ENCODE measurements around a stretch of chr1.

- RRBS = 0% methylated on average over 4 of the region's 35 CpGs
CAGE:
- cytosol, long polyA plus RNA = no peak
- long polyA plus RNA = no peak
- nucleus, long polyA plus RNA = no peak
These were observed 641 bp downstream of the KIF26B start for GRCh38 chr1:245155472-245155780.

DNA sequence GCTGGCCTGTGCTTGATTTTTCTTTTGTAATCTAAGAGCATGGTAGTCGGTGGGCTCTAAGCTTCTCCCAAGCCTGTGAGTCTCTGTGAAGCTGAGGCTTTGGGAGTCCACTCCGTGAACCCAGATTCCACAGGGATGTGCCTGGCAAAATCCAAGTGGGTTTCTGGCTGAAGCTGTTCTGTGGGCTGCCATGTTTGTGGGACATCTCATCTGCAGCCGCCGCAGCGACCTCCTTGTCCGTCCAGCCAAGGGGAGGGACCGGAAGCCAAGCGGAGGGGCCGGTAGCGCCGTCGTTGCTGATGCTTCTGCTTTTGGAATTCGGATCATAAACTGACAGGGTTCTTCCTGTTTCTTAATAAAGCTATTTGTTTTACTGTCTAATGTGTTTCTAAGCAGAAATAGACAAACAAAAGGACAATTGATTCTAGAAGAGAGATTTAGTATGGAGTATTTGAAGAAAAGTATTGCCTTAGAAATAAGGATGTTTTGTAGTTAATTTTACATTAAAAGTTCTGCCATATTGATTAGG, 13.3 kb downstream of the KIF26B start:
- RRBS = no CpG with 5 or more reads among the region's 13 CpGs
CAGE:
- cytosol, long polyA plus RNA = no peak
- long polyA plus RNA = no peak
- nucleus, long polyA plus RNA = no peak

DNA sequence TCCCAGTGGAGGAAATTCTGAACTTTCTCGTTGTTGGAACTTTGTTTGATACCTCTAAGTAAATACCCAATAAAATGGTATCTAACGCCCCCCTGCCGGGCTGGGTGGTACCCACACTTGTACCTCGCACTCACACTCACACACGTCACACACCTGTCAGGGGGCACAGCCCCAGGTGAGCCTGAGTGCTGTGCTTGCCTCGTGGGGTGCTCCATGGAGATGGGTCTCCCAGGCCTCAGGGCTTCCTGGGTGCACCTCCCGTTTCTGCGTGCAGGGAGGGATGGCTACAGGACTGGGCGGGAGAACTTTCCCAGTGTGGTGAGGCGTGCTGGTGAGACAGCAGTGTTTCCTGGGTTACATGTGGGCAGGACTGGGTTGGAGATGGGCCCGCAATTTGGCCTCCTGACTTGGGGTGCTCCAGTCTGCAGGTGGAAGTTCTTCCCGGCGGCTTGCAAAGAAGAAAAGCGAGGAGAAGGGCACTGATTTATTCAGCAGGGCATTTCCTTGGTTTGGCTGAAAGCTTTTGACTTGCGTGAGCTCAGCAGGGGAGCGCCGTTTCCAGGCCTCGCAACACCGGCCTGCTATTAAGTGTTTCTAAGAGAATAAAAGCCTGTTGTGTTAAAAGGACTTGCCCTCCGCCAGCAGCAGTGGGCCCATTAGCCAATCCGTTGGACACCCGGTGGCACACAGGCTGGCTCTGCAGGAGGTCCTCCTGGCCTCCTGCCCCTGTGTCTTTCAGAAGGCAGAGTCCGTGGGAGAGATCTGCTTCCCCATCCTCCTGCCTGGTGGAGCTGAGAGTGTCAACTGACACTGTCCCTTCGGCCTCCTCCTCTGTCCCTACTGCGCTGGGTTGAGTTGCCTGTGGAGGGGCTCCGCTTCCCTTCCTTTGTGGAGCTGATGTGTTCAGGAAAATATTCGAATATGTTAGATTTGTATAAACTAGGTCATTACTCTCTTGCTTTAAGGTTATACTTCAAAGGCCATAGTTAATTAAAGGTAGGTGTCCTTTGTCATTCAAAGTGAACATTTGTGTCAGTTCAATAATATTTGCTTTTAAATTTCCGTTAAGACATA, 79.8 kb downstream of the KIF26B start:
- RRBS = 95% methylated on average over 3 of the region's 28 CpGs
CAGE:
- cytosol, long polyA plus RNA = no peak
- long polyA plus RNA = no peak
- nucleus, long polyA plus RNA = no peak

DNA sequence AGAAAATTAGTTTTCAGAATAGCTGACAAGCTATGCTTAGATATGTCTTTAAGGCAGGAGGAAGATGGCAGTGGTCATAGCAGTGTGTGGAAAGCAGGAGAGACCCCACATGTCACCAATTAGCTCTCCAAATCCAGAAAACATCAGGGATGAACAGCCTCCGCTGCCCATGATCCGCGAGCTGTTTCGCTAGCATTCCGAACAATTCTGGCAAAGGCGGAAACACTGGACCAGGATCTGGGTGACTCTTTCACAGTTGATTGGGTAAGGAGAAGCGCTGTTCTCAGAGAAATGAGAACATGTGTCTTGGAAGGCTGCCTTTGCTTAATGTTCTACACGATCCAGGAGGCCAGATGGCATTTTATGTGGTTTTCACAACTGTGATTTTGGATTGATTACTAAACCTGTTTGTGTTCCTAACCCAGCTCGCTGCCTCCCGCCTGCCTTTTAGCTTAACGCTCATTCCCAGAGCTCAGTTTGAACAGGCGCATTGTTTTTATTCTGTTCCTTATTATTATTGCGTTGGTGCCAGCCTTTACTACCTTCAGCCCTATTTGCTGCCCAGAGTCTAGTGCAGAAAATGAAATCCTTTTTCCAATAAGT, 144.0 kb downstream of the KIF26B start:
- RRBS = no CpG with 5 or more reads among the region's 13 CpGs
CAGE:
- cytosol, long polyA plus RNA = no peak
- long polyA plus RNA = no peak
- nucleus, long polyA plus RNA = no peak

DNA sequence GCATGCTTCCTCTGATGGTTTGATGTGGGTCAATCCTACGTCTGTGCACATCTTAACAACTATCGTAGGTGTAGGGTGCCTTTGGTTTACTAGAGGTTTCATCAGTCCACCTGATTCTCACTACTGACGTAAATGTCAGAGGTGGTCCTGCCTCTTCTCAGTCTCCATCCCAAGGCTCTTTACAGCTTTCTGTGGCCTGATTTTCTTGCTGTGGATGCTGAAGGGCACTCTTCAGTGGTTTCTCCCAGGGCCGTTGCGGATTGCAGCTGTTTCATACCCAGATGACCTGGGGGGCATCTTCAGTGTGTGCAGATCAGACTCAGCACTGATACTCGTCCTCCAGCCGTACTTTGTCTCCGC, 406.9 kb downstream of the KIF26B start:
- RRBS = no CpG with 5 or more reads among the region's 8 CpGs
CAGE:
- cytosol, long polyA plus RNA = no peak
- long polyA plus RNA = no peak
- nucleus, long polyA plus RNA = no peak

- RRBS = 98% methylated on average over 15 of the region's 54 CpGs
CAGE:
- cytosol, long polyA plus RNA = no peak
- long polyA plus RNA = no peak
- nucleus, long polyA plus RNA = no peak
These were observed 533.1 kb downstream of the KIF26B start for GRCh38 chr1:245687706-245688437.

- RRBS = no CpG with 5 or more reads among the region's 3 CpGs
CAGE:
- cytosol, long polyA plus RNA = no peak
- long polyA plus RNA = no peak
- nucleus, long polyA plus RNA = no peak
These were observed 656.2 kb downstream of the KIF26B start for GRCh38 chr1:245810883-245811411.

GRCh38 chr1:245984959-245985581, 522.0 kb downstream of the SMYD3 start:
- RRBS = no CpG with 5 or more reads among the region's 5 CpGs
CAGE:
- cytosol, long polyA plus RNA = no peak
- long polyA plus RNA = no peak
- nucleus, long polyA plus RNA = no peak

DNA sequence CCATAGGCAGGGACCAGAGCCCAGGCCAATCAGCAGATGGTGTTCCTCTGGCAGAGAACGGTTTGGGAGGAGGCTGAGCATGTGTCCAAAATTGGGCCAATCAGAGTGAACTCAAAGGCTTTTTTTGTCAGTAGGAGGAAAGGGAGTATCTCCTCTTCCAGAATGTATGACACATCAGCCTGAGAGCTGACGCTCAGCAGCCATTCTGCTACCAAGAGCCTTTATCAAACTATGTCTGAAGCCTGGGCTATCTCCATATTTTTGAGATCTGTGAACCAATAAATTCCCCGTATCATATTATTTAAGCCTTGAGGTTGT, 518.4 kb downstream of the SMYD3 start:
- RRBS = no CpG with 5 or more reads among the region's 3 CpGs
CAGE:
- cytosol, long polyA plus RNA = no peak
- long polyA plus RNA = no peak
- nucleus, long polyA plus RNA = no peak

DNA sequence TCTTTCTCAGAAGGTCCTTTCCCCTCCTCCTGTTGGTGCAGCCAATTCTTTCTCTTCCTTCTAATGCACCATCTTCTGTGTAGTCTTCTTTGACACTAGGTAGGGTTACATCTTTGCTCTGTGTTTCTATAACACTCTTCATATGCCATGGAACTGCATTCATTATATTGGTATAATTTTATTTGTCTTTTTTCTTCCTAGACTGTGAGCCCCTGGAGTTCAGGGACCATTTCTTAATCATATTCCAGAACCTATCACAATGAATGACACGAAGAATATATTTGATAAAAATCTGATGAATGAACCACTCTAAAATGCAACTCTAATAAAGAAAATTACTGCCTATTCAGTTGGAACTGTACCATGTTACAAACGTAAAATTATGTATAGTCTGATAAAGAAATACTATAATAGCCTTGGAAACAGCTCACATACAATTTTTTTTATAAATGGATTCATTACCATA, 398.2 kb downstream of the SMYD3 start:
- RRBS = no CpG with 5 or more reads among the region's 2 CpGs
CAGE:
- cytosol, long polyA plus RNA = no peak
- long polyA plus RNA = no peak
- nucleus, long polyA plus RNA = no peak

DNA sequence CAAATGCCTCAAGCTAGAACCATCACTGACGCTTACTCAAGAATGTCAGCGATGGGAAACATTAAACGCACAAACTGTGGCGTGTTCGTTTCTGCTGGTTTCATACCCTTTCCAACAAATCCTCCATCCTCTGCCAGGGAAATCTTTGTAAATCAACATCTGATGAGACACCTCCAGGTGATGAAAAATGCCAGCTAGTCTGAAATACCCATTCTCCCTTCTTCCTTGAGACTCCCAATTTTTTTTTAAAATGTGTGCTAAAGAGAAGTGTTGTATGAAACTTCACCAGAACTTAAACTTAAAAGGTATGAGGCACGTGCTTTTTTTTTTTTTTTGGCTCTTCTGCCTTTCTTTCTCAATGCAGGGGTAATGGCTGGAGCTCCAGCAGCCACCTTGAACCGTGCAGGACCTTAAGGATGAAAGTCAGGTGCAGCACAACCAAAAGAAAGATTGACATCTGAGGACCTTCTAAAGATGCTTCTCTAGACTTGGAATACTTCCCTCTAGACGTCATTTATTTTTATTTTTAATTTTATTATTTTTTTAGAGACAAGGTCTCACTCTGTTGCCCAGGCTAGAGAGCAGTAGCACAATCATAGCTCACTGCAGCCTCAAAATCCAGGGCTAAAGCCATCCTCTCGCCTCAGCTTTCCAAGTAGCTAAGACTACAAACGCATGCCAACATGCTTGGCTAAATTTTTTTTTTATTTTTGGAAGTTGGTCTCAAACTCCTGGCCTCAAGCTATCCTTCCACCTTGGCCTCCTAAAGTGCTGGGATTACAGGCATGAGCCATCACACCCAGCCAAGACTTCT, 388.4 kb downstream of the SMYD3 start:
- RRBS = no CpG with 5 or more reads among the region's 10 CpGs
CAGE:
- cytosol, long polyA plus RNA = no peak
- long polyA plus RNA = no peak
- nucleus, long polyA plus RNA = no peak

DNA sequence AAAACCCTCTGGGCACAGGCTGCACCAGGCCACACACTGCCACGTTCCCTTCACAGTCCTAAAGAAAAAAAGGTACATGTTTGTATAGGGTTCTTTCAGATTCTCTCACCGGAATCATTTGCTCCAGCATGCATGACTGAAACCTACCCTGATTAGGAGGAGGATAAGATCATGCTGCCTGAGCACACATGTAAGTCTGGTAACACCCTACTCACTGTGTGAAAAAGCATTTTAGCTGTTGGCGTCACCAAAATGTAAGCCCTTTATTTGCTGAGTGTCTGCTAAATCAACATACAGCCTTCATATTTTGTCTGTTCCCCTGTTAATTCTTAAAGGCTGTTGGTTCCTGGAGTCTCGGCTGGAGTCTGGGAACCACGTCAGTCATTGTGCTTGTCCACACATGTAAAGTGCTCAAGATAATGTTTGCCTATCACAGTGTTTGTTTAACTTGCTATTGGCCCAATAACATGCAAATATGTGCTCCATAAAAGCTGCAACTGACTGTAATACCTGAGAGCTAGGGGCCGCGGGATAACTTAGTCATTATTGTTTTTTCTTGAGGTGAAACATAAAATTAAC, 340.8 kb downstream of the SMYD3 start:
- RRBS = no CpG with 5 or more reads among the region's 7 CpGs
CAGE:
- cytosol, long polyA plus RNA = no peak
- long polyA plus RNA = no peak
- nucleus, long polyA plus RNA = no peak

DNA sequence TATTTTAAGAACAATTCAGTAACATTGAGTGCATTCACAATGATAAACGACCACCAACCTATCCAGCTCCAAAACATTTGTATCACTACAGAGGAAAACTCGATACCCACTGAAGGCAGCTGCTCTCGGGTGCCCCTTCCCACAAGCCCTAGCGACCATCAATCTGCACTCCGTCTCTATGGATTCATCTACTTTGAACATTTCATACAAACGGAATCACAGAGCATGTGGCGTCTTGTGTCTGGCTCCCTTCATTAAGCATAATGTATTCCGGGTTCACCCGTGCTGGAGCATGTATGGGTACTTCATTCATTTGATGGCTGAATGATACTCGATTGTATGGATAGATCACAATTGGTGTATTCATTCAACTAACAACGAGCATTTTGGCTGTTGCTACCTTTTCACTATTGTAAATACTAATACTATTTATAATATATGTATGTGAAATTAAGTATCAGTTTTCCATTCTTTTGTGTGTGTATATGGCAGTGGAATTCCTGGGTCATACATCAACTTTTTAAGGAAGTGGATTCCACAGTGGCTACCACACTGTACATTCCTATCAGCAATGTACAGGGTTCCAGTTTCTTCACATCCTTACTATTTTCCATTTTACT, 340.2 kb downstream of the SMYD3 start:
- RRBS = no CpG with 5 or more reads among the region's 11 CpGs
CAGE:
- cytosol, long polyA plus RNA = no peak
- long polyA plus RNA = no peak
- nucleus, long polyA plus RNA = no peak

- RRBS = no CpG with 5 or more reads among the region's 6 CpGs
CAGE:
- cytosol, long polyA plus RNA = no peak
- long polyA plus RNA = no peak
- nucleus, long polyA plus RNA = no peak
These were observed 336.7 kb downstream of the SMYD3 start for GRCh38 chr1:246170349-246170881.

DNA sequence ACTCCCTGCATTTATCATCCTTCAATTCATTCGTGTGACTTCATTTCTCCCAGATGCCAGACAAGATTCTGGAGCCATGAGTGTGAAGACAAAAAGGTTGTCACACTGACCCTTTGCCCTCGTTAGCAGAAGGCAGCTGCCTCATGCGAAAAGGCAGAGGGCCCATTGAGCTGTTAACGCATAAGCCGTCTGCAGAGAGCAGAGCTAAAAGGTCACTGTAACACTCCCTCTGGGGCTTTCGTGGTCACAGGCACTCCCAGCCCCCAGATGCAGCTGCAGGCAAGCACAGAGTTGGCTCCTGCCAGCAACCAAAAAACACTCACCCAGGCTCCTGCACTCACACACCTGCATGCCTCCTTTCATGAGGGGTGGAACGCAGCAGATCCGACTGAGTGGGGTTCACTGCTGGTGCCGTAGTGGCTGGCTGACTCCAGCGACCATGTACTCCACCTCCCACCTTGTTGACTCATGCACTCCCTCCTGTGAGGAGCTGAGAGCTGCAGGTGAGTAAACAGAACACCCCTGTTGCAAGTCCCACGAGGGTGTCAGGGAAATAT, 287.5 kb downstream of the SMYD3 start:
- RRBS = no CpG with 5 or more reads among the region's 11 CpGs
CAGE:
- cytosol, long polyA plus RNA = no peak
- long polyA plus RNA = no peak
- nucleus, long polyA plus RNA = no peak

DNA sequence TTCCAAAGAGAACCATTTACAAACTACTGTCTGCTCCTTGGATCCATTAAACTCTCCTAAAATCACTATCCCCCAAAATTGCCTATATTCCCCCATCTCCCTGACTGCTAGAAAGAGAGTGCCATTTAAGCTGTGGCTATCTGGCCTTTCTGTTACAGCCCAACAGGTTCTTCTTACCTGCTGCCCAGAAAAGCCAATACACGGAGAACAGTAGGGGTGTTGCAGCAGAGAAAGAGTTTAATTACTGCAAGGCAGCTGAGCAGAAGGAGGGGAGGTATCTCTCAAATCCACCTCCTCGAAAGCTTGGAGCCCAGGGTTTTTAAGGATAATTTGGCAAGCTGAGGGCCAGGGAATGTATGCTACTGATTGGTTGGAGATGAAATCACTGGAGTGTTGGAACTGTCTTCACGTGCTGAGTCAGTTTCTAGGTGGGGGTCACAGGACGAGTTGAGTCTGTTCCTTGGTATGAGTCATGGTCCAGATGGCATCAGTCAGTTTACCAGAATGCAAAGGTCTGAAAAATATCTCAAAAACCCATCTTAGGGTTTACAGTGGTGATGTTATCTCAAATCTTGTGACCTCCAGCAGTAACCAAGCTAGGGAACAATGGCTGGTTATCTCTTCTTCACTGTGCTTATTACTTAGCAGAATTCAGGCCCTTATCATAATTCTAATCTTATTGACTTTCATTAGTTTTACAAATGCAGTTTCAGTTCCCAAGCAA, 89.8 kb downstream of the SMYD3 start:
- RRBS = no CpG with 5 or more reads among the region's 4 CpGs
CAGE:
- cytosol, long polyA plus RNA = no peak
- long polyA plus RNA = no peak
- nucleus, long polyA plus RNA = no peak

DNA sequence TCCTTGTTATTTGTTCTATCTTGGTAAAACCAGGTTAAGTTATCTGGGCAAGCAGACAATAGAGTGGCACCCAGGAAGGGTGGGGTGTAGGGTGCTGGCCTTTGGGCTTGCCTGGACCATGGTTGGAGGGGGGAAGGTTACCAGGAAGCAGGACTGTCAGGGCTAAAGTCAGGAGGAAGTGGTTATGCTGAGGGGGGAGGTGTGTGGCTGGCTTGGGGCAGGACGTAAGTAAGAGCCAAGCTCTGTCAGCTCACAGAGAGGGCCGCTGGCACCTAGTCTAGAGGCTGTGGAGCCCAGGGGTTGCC, 20.3 kb upstream of the SMYD3 start:
- RRBS = no CpG with 5 or more reads among the region's 2 CpGs
CAGE:
- cytosol, long polyA plus RNA = no peak
- long polyA plus RNA = no peak
- nucleus, long polyA plus RNA = no peak

DNA sequence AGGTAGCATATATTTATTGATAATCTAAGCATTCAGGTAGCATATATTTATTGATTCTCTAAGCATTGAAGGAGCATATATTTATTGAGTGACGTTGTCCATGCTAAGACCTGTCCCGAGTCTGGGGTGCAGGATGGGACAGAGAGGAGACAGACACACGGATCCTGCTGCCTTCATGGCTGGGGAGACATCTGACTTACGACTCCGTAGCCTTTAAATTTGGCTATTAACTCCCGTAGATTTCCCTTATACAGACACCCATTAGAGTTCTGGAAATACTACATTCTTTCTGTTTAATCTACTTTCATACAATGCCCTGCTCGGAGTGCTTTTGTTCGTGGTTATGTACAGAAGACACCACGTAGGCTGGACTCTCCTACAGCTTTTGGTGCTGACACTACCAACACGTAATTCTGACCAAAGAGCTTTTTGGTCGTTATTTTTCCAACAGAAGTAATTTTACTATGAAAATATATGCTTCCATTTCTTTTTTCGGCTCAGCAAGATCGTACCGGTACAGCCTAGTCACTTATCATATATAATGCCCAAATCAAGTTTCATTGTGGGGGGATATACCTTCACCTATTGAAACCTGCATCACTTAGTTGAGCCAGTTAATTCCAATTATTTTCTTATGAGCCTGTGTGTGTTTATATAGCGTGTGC, 1.2 kb downstream of the SCCPDH start:
- RRBS = no CpG with 5 or more reads among the region's 15 CpGs
CAGE:
- cytosol, long polyA plus RNA = no peak
- long polyA plus RNA = no peak
- nucleus, long polyA plus RNA = no peak

GRCh38 chr1:246798315-246798930, 74.2 kb downstream of the SCCPDH start:
- RRBS = no CpG with 5 or more reads among the region's 8 CpGs
CAGE:
- cytosol, long polyA plus RNA = no peak
- long polyA plus RNA = no peak
- nucleus, long polyA plus RNA = no peak

GRCh38 chr1:246850593-246851729, 80.8 kb downstream of the AHCTF1 start:
- RRBS = no CpG with 5 or more reads among the region's 6 CpGs
CAGE:
- cytosol, long polyA plus RNA = no peak
- long polyA plus RNA = no peak
- nucleus, long polyA plus RNA = no peak